SK-N-DZ (cell line): ENCODE measurements around the genes APBB1IP and ANKRD26.

DNA sequence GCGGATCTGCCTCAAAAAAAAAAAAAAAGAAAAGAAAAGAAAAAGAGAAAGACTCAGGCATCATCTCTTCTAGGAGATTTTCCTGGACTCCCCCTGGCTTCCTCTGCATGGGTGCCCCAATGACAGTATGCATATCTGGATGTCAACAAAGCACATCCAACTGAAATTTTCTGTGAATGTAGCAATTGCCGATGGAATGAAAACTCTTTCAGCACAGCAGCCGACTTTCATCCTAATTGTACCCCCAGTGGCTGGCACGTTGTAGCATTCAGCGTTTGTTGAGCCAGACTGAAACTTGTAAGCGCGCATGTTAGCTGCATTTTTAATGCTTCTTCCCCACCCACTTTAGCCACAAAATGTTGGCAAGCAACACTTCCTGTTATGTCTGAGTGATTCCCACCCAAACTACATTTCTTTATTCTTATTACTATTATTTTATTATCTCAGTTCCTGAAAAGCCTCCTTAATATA is 70.2 kb downstream of the PRTFDC1 start:
RAMPAGE:
- cytosol, long total RNA, result no peak
- nucleus, long total RNA, result no peak

RAMPAGE:
- cytosol, long total RNA, result no peak
- nucleus, long total RNA, result no peak
Measured at GRCh38 chr10:25521088-25521536, 346.3 kb downstream of the GPR158 start.

RAMPAGE:
- cytosol, long total RNA, result no peak
- nucleus, long total RNA, result no peak
Measured at GRCh38 chr10:25884473-25884899, 49.5 kb upstream of the MYO3A start.

DNA sequence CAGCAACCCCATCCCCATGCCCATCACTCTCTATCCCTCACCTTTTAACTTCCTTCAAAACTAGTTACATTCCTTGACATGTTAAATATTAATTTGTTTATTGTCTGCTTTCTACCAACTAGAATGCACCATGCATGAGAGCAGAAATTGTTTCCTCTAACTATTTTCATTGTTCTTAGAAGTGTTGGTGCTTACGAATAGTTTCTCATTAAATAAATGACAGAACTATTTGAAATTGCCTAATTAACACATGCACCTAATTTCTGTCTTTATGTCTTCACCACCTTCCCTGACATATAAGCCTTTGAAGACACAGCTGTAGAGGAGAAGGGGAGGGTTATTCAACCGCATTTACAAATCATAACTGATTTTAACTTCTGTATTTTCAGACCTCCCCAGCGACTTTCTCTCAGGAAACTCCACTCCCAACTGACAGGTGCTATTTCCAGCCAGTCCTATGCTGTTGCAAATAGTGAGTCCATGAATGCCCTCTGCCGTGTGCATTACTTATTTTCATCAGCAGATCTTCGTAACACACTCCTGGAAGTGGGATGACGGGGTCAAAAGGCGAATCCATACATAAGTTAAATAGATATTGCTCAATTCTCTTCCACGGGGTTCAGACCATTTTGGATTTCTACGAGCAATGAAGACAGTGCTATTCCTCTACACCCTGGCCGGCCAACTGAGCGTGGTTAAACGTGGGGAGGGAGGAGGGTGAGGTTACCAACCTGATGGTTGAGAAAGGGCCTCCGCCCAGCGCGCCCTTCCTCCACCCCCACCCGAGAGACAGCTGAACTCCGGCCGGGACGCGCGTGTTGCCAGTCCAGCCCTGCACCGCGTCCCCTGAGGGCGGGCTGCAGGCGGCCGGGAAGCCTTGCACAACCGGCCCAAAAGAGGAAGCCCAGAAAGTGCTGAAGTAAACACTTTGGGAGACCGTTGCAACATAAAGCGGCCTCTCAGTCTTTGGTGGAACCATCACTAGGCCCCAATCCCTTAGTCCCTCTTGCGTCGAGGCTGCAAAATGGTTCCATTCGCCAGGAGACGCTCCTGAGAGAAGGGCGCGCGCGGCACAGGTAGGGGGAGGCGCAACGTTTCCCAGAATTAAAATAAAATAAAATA is at the start of gene APBB1IP:
APBB1IP (plus strand) TSS at position 962 of the 1,122 bp plus-strand sequence.
RAMPAGE:
- cytosol, long total RNA, result no peak
- nucleus, long total RNA, result no peak

DNA sequence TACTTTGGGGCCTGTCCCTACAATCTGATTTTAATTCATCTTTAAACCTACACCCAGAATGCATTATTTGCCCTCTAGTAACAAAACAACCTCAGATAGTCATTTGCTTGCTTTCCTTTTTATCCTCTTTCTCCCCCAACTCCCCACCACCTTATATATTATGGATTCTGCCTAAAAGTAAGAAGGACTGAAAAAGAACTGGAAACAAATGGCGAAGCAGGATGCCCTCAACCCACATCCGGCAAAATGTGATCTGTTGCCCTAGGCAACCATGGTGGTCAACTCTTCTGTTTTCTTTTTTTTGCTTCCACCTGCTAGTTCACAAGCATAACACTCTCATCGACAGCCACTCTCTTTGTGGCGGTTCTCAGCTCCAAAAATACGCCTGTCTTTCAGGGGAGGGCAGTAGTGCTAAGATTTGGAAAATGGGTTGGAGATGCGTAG is 10.5 kb downstream of the APBB1IP start:
RAMPAGE:
- cytosol, long total RNA, result no peak
- nucleus, long total RNA, result no peak

DNA sequence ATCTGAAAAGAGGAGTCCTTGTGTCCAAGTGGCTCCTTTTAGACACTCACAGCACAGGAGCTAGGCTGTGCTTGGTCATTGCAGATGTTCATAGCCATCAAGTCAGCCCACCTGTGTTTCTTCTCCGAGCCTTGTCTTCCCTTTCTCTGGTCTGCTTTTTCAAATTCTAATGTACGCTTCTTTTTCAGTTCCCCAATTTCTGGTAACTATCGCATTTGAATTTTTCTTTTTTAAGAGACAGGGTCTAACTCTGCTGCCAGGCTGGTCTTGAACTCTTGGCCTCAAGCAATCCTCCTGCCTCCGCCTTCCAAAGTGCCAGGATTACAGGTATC is 18.9 kb downstream of the APBB1IP start:
RAMPAGE:
- cytosol, long total RNA, result no peak
- nucleus, long total RNA, result no peak

GRCh38 chr10:26696597-26697056 is 874 bp upstream of the PDSS1 start:
RAMPAGE:
- cytosol, long total RNA, result no peak
- nucleus, long total RNA, result no peak

RAMPAGE:
- cytosol, long total RNA, result no peak
- nucleus, long total RNA, result no peak
Measured at GRCh38 chr10:26700768-26701207, 3.3 kb downstream of the PDSS1 start.

DNA sequence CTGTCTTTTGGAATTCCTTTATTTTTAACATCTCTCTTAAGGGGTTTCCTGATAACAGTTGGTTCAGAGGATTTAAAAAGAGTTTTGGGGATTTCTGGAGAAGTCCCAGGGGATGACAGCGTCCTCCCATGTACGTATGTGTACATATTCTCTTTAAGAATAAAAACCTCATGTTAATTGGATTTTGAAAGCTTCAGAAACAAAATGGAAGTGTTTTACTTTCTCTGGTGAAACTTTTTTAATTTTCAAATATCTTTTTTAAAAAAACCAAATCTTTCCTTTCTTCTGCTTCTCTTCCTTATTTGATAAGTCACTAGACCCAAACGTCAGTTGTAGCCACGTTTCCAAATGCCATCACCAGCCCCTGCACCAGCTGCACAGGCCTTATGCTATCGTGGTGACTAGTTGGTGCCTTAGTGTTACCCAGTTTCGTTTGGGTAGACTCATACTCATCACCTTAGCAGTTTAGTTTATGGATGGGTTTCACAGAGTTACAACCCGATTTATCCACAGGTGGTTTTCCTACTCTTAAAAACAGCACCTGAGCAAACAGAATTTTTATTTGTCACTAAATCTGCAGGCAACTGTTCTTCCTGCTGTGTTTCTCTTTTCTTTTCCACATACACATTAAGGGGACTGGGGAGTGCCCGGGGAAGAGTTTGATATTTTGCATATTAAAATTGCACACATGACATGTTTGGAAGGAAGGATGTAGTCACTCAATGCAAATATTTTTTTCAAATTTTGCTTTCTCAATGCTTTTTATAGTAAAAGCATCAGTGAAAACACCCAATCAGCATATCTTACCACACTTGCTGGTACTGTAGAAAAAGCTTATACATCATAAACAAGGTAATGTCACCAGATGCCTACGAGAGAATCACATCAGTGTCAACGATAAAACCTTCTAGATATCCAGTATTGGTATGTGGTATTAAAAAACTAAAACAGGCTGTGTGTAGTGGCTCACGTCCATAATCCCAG is 41.6 kb downstream of the PDSS1 start:
RAMPAGE:
- cytosol, long total RNA, result no peak
- nucleus, long total RNA, result no peak

DNA sequence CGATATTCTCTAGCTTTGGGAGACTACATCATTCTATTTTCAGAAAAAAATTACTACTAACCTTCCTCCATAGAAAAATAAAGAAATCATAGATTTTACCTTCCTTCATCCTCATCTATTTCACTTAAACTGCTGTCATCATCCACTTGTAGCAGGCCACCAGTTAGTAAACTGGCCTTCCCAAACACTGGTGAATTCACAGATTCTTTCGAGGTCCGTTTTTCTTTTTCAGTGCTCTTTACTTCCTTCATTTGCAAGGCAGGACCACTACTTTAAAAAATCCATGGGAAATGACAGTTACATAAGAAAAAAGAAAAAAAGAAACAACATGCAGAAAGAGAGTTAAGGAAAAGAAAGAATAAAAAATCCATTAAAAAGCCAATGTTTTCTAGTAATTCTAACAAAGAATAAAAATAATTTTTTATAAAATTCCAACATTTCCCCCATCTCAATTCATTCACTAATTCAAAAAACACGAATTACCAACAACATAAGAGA is 54.0 kb downstream of the ANKRD26 start:
RAMPAGE:
- cytosol, long total RNA, result no peak
- nucleus, long total RNA, result no peak

DNA sequence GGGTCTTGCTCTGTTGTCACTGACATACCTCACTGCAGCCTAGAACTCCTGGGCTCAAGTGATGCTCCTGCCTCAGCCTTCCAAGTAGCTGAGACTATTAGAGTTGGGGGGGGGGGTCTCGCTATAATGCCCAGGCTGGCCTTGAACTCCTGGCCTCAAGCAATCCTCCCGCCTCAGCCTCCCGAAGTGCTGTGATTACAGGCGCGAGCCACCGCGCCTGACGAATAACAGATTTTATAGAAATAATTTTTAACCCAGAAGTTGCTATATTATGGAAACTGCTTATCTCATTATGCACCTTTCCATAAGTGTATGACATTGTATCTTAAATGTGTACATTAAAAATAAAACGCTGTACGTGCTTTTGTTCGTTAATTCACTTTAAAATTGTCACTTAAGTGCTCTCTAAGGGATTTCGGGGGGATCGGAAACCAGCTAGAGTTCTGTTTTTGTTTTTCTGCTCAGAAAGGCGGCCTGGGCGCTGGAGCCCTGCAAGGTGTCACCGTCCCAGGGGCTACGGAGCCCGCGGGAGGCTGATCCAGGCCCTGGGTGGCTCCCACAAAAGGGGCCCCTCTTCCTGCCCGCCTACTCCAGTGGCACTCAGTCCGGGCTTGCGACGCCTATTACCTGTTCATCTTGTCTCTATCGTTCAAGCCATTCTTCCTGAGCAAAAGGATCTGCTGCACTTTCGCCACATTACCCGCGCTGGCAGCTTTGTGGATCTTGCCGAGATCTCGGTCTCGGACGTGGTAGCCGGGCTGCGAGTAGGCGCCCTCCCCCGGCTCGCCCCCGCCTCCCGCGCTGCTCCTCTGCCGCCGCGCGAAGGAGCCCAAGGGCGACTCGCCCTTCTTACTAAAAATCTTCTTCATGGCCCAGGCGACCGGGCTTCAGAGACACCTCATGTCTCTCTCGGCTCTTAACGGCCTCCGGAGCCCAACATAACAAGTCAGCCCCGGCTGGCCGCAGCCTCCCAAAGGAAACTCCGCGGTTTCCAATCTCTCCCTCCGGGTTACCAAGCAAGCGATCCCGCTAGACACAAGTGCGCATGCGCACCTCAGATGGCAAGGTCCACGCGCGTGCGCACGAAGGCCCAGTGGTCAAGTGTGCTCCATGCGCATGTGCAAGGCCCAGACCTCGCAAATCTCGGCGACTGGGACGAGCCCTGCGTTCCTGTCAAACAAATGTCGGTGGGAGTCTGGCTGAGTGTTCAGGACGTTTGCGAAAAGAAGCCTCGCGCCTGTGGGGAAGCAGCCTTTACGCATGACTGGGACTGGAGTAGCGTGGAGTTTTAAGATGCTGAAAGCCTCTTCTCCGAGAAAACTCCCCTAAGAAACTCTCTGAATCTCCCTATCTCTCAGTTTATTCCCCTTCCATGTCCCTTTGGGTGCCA is at the start of gene ANKRD26:
ANKRD26 (minus strand) TSS at position 1,037 of the 1,390 bp plus-strand sequence.
RAMPAGE:
- cytosol, long total RNA, result no peak
- nucleus, long total RNA, result start-site peak on the minus strand centred at position 1,001 of the sequence, 74 bp wide, 58 and 47 reads in 2 replicates

DNA sequence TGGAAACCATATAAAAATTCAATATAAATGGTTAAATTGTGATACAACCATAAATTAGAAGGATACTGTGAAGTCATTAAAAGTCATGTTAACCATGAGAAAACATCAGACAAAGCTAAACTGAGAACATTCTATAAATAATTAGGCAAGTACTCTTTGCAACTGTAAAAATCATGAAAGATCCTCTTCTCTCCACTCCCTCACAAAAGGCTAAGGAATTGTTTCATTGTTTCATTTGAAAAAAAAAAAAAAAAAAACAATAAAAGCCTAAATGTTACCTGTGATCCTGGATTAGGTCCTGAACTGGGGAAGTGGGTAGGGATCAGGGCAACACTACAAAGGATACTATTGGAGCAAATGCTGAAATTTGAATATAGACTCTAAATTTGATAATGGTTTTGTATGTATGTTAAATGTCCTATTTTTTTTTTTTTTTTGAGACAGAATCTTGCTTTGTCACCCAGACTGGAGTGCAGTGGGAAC is 25.0 kb upstream of the ANKRD26 start:
RAMPAGE:
- cytosol, long total RNA, result no peak
- nucleus, long total RNA, result no peak

DNA sequence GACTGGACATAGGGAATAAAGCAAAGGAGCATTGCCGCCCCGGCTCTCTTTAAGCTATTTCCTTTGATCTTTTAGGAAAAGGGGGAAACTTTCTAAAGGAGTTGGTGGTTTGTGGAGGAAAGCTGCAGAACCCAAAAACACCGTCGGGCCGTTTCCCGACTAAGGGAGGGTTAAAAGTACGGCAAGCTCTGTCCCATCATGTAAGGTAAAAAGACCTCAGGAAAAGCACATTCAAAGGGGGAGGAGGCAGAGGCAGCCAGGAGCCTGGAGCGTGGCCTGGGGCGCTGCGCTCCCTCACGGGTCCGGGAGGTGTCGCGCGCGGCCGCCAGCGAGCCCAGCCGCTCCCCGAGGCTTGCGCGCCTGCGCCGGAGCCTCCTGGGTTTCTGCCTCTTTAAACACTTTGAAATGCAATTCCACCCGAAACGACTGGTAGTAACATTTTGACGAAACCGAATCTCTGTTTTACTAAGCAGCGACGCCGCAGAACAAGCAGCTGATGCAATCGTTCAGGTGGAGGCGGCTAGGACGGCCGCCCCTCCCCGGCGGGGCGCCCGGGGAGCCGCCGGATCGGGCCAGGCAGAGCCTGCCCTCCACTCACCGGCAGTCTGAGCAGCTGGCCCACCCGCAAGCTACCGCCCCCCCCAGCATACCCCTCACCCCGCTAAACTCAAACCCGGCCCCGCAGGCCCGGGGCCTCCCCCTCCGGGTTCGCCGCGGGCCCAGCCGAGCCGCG is 3.5 kb downstream of the MKX start:
RAMPAGE:
- cytosol, long total RNA, result no peak
- nucleus, long total RNA, result no peak

DNA sequence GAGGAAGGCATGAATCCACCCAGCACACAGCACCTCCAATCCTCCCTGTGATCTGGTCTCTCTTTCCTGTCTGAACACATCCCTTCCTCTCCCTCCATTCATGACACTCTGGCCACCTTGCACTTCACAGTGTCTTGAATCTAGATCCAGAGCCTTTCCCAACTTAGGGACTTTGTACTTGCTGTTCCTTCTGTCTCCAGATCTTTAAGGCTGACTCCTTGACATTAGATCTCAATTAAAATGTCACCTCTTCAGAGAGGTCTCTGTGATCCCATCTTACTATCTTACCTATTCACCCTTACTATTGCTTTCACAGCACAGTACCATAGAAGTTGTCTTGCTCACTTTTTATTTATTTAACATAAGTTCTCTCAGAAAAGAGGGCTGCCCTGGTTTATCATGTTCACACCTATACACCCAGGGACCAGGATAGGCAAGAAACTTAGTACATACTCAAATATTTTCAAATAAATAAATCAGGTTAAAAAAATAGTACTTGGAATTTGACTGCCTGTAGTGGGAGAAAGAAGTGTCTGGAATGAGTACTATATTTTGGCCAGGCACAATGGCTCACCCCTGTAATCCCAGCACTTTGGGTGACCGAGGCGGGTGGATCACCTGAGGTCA is 139.6 kb downstream of the MPP7 start:
RAMPAGE:
- cytosol, long total RNA, result no peak
- nucleus, long total RNA, result no peak

DNA sequence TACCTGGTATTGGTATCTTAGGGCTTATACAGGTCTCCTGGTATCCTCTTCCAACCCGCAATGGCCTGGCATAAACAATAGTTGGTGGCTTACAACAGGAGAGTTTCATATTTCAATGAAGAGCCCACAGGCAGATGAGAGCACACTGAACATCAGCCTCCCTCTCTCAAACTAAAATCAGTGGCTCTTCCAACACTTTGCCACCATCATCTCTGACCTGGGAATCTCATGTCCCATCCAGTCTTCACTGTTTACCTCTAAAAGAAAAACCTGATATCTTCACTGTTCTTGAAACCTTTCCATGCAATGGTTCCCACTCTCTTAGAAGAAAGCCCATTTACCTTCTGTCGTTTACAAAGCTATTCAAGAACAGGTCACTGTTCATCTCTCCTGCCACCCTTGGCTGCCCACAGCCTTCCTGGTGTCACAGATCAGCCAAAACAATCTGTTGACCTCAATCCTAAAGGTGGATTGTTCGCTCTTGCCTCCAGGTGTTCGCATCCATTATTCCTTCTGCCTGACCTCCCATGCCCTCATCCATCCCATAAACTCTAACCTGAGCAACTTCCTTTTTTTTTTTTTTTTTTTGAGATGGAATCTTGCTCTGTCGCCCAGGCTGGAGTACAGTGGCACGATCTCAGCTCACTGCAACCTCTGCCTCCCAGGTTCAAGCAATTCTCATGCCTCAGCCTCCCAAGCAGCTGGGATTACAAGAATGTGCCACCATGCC is 106.1 kb downstream of the MPP7 start:
RAMPAGE:
- cytosol, long total RNA, result no peak
- nucleus, long total RNA, result no peak

DNA sequence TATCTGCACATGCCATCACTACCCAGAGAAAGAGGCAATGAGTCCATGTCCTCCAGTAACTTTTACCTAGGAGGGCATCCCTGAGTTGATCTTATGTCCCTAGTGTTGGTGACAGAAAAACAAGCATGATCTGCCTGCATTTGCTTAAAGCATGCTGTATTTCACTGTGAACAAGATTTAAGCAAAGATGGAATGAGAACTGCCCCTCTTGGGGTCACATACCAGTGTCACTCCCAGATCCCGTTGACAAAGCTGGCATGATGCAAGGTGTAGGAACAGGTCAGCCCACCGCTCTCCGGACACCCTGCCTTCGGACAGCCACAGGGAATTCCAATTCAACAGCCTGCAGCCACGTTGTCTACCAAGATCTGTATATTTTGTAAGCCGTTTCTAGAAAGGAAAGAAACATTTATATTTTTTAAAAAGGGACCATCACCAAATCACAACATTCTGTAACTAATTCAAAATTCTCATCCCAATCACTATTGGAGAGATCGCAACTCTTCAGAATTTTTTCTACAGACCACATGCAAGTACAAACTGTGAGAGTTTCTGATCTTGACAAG is 64.4 kb downstream of the MPP7 start:
RAMPAGE:
- cytosol, long total RNA, result no peak
- nucleus, long total RNA, result no peak

DNA sequence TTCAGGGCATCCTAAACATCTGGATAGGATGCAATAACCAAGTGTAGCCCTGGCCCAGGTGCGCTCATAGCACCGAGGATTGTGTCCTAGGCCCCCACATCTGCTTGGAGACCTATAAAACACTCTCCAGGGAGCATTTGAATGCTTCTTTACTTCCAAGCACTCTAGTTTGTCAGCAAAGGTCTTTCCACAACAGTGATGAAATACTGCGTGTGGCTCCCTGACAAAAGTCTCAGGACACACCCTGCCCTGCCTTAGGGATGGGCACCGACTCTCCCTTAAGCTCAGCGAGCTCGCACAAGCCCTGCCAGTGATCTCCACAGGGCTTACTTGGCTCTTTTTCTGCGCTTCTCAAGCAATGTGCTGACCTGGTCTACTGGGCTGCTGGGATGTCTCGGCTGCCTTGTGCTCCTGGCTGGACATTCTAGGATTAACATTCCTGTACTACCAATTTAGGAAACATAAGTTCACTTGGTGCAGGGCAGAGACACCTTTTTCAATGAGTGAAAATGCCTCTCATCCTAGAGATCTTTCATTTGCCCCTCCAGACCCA is 84.3 kb upstream of the MPP7 start:
RAMPAGE:
- cytosol, long total RNA, result no peak
- nucleus, long total RNA, result no peak

DNA sequence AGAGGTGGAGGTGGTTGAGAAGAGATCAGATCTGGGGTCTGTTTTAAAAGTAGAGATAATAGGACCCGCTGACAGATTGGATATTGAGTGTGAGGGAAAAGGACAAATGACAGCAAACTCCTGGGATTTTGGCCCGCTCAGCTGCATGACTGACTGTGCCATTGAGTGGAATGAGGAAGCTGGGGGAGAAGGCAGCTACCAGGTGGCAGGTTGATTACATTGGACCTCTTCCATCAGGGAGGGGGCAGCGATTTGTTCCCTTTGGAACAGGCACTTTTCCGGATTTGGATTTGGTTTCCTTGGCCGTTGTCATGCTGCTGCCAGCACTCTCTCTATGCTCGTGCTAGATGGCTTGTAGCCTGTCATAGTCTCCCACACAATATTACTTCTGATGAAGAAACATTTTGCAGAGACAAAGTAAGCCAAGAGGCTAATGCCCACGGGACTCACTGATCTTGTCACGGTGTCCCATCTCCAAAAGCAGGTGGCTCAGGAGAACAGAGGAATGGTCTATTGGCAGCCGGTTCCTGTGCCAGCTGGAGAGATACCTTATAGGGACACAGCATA is 69.2 kb upstream of the WAC start:
RAMPAGE:
- cytosol, long total RNA, result no peak
- nucleus, long total RNA, result no peak

DNA sequence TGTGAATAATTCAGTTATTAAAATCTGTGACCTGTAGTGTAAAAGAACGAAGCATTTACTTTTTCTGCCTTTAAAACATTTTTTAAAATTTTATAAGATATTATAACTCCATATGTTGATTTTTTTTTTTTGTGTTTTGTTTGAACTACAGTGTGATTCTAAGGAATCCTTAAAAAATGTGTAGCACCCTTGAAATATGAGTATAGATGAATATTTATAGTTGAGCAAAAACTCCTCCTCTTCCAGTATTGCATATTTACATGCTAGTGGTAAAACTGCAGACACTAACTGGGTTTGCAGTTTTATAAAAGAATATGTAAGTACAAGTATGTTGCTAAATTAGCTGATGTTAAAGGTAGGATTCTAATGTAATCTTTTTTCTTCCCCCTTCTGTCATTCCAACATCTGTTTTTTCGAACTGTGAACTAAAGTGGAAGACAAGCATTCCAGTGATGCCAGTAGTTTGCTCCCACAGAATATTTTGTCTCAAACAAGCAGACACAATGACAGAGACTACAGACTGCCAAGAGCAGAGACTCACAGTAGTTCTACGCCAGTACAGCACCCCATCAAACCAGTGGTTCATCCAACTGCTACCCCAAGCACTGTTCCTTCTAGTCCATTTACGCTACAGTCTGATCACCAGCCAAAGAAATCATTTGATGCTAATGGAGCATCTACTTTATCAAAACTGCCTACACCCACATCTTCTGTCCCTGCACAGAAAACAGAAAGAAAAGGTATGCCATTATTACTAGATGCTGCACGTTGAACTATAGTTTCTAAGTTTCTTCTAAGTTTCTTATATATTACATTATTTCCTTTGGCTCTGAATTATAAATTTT is 62.6 kb downstream of the WAC start:
RAMPAGE:
- cytosol, long total RNA, result no peak
- nucleus, long total RNA, result no peak

RAMPAGE:
- cytosol, long total RNA, result no peak
- nucleus, long total RNA, result no peak
Measured at GRCh38 chr10:28826262-28826689, 149.0 kb downstream of the BAMBI start.